Tongue (tissue), 2 donors: Measurements from ENCODE around the genes RNF44 and DOK3.

- RAMPAGE, long total RNA: no peak
These were observed 6.9 kb downstream of the NOP16 start for GRCh38 chr5:176381448-176381853.

DNA sequence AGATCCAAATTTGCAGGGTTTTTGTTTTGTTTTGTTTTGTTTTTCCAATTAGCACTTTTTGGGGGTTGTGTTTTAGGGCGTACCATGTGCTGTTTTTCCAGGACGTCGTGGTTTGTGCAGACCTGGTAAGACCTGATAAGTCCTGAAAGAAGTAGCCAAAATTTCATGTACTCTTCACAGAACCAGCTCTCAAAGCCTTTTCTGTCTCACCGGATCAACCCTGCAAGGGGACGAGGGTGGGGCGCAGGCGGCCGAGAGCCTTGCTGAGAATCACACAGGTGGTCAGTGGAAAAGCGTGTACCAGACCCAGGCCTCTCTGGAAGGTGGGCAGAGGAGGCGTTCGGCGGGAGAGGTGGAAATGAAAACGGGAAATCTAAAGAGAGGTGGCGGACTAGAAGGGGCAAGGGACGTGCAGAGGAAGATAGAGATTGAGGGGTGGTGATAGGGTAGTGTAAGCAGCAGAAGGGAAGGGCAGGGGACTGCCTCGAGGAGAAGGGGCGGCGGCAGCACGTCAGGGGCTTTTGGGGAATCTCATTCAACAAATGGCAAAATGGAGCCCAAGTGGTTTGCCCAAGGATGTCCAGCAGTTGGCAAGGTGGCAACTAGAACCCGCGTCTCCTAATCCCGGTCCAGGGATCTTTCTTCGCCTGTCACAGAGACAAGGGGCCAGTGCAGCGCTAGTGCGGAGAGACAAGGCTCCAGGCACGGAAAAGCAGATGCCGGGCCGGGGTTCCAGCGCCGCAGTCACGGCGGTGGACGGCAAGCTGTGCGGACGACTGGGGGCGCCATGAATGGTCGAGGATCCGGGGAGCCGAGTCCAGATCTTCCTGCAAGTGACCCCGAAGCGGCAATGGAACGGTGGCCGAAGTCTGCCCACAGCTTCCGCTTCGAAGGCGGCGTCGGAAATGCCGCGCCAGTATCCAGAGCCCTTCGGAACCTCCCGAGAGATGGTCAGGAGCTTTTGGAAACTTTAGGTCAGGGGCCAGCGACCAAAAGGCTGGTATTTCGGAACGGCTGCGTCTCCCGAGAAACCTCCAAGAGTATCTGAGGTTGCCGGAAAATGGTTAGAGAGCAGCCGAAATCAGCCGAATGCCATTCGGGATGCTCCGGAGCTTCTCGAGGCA is 869 bp upstream of the FAF2 start:
- RAMPAGE, long total RNA: no peak

- RAMPAGE, long total RNA: no peak
These were observed 29.2 kb downstream of the RNF44 start for GRCh38 chr5:176507891-176508454.

DNA sequence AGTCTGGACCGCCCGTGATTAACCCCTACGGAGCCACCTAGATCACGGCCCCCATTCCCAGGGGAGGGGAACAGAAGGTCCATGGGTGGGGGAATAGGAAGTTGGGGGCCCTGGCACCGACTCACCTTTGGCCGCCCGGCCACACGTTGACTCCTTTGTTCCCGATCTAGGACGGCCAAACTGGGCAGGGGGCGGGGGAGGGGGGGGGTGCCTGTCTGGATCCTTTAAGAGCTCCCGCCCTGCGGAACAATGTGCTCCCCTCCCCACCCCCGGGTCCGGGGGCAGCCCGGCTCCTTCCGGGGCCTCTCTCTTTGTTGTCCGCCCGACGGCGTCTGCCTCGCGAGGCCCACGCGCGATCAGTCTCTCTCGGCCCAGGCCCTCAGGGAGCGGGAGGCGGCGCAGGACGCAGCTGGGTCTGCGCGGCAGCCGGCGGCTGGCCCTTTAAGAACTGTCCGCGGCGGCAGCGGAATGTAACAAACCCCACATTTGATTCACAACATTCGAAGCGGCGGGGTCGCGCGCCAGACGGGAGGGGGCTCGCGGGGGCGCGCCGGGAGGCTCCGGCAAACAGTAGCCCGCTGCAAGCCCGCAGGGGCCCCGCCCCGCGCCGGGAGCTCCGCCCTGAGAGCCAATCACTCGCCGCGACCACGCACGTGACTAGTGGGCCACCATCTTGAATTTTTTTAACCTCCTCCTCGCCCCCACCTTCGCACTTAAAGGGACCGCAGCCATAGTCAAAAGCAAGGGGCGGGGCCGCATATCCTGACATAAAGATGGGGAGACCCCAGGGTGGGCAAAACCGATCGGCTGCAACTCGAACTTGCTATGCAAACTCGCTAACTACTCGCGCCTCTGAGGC is at the start of gene RNF44:
TSS of gene RNF44 (minus strand) at position 588 of the 859 bp plus-strand sequence.
- RAMPAGE, long total RNA: no peak

- RAMPAGE, long total RNA: no peak
These were observed 36.8 kb downstream of the HK3 start for GRCh38 chr5:176862062-176862968.

GRCh38 chr5:176887266-176887715 is 11.9 kb downstream of the HK3 start:
- RAMPAGE, long total RNA: no peak

DNA sequence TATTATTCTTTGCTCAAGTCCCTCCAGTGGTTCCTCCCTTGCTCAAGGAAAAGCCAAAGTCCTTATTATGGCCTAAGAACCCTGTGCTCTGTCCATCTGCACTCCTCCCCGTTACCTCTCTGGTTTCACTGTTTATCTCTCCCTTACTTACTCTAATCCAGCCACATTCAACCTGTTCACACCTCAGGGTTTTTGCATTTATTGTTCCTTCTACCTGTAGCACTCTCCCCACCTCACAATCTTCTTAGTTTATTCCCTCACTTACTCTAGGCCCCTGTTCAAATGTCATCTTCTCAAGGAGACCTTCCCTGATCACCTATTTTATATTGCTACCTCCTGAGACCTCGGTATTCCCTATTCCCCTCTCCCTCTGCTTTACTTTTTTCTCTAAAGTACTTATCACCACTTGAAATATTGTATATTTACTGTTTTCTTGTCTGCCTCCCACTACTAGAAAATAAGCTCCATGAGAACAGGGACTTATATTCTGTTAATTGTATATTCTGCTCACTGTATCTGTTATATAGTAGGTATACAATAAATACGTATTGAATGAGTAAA is 37.4 kb upstream of the HK3 start:
- RAMPAGE, long total RNA: no peak

DNA sequence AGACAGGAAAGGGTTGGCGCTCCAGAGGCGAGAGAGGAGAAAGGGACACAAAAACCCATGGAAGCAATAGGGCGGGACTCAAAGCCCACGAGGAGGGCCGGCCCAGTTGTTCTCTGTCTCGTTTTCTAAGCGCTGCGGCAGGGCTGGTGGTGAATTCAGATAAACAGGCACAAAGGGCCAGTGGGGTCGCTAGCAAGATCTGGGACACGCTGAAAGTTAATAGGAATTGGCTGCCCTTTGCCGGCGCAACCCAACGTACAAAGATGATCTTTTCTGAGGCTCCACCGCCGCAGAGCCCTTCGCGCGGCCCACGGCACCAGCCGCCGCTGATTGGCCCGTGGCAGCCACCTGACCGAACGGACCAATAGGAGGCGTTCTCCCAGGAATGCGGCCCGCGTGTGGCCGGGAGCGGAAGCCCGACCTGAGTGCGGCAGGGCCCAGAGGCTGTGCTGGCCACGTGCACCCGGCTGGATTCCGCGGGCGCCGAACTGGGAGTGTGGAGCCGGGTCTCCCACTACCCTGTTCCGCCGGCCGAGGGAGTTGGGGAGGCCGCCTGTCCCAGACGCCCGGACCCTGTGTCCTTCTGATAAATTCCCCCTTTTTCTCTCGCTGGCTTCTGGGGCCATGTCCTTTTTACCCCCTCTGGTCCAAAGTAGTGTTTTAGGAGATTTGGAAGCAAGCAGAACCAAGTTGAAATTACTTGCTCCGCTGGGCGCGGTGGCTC is 16.8 kb upstream of the NSD1 start:
- RAMPAGE, long total RNA: no peak

- RAMPAGE, long total RNA: no peak
These were observed 12.2 kb downstream of the LMAN2 start for GRCh38 chr5:177338978-177339913.

DNA sequence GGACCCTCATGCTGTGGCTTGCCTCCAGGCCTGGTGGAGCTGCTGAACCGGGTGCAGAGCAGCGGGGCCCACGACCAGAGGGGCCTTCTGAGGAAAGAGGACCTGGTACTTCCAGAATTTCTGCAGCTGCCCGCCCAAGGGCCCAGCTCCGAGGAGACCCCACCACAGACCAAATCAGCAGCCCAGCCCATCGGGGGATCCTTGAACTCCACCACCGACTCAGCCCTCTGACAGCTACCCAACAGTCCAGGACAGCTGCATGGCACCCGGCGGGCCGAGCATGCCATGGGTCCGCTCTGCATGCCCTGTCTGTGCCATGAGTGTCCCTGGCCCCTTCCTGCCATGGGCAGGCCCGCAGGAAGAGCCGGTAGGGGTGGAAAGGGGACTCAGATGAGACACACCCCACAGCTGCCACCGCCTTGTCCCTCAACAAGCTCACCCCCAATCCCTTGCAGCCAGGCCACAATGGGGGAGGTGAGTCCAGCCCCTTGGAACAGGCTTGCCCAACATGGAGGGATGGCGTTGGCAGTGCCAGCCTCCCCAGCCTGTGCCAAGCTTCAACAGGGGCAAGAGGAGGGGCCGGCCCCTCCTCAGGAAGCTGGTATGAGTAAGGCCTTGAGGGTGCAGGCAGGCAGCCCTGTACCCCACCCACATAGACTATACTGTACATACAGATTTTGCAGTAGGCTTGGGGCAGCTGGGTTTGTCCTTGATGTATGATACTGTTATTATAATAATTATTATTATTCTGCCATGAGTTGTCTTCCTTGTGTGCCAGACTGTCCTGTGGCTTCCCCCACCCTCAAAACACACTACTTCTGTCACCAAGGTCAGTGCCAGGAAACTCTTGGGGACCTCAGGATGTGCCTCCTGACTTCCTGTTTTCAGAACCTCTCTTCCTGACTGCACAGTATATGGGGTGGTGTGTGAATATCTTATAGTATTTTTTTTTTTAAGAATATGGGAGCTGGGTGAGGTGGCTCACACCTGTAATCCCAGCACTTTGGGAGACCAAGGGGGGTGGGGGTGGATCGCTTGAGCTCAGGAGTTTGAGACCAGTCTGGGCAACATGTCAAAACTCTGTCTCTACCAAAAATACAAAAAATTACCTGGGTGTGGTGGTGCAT is 12.0 kb upstream of the SLC34A1 start:
- RAMPAGE, long total RNA: no peak

- RAMPAGE, long total RNA: no peak
These were observed 4.7 kb upstream of the PRR7 start for GRCh38 chr5:177441535-177442770.

GRCh38 chr5:177443479-177444085 is 3.0 kb upstream of the PRR7 start:
- RAMPAGE, long total RNA: no peak

GRCh38 chr5:177445483-177445816 is 1.2 kb upstream of the PRR7 start:
- RAMPAGE, long total RNA: no peak

DNA sequence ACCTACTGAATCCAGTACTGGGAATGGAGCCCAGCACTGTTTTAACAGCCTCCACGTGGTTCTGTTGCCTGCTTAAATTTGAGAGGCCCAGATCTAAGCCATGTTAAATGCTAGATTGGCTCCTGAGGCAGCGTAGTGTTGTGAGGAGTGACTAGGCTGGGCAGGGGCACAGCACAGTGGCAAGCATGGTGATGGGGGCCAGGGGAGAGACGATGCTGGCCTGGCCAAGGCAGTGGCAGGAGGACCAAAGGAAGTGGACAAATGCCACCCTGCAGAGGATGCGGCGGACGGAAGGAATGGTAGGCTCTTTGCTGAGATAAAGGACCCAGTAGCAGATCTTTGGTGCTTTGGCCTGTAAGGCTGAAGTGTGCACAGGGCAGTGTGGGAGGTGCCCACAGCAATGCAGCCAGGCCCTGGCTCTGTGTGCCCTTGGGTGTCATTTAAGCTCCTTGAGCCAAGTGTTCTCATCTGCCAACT is 4.3 kb downstream of the PRR7 start:
- RAMPAGE, long total RNA: no peak

DNA sequence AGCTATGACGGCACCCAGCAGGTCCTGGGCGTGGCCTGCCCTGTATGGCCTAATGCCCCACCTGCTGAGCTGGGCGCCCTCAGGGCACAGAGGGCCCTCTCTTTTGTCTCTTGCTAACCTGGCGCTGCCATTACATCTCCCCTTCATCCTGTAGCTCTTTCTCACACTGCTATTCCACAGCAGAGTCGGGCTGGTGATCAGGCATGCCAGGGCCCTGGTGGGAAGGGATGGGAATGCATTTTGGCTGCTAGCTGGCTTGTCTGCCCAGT is 6.0 kb downstream of the PRR7 start:
- RAMPAGE, long total RNA: no peak

DNA sequence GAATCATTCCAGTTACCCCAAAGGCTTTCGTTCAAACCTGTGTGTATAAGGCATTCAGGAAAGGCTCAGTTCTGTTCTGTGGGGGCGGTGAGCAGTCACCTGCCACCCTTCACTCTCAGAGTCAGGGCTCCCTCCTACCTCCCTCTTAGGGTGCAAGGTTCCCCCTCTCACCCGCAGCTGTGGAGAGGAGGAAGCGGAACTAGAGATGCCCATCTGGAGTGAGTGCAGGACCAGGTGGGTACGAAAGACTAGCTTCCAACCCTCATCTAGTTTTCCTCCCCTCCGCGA is 7.1 kb downstream of the PRR7 start:
- RAMPAGE, long total RNA: no peak

DNA sequence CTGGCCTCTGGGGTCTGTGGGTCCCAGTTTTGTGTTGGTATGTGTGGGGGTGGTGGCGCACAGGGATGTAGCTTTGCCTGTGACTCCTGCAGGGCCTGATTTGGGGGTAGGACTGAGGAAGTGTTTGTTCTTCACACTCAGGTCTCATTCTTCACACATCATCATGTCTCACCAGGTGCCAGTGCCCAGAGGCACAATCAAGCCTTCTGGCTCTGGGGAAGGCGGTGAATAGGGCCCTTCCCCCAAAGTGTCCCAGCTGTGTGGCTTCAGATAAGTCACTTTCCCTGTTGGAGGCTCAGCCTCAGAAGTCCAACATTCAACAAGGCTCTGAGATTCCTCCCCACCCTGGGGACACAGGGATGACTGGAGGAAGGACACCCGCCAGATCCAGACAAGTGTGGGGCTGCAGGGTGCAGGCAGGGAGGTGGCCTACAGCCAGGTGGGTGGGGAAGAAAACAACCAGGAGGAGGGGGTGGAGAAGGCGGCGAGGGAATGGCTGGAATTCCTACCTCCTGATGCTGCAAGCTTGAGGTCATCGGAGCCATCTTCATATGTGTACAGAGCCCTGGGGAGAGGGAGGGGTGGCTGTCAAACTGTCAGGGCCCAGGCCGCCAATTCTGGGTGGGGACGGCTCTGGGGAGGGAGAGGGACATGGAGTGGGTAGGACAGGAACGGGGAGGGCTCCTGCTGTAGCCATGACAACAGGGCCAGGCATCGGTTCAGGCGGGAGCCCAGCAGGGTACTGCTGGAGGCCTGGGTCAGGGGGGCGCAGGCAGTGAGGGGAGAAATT is 4.9 kb downstream of the DBN1 start:
- RAMPAGE, long total RNA: no peak

- RAMPAGE, long total RNA: no peak
These were observed 10.6 kb upstream of the DBN1 start for GRCh38 chr5:177483851-177484524.

GRCh38 chr5:177509381-177510261 is at the start of gene DOK3:
TSS of gene DOK3 (minus strand) at chr5:177509826.
- RAMPAGE, long total RNA: no peak

GRCh38 chr5:177606033-177606850 is 6.3 kb downstream of the B4GALT7 start:
- RAMPAGE, long total RNA: no peak